H1 (cell line): Measurements from ENCODE around the genes C17orf49 and DLG4.

- RRBS = no CpG with 5 or more reads among the region's 7 CpGs
CAGE:
- cytosol, long polyA plus RNA = no peak
- long polyA plus RNA = no peak
- nucleus, long polyA plus RNA = no peak
Measured at GRCh38 chr17:5432317-5433516, 6.2 kb downstream of the C1QBP start.

DNA sequence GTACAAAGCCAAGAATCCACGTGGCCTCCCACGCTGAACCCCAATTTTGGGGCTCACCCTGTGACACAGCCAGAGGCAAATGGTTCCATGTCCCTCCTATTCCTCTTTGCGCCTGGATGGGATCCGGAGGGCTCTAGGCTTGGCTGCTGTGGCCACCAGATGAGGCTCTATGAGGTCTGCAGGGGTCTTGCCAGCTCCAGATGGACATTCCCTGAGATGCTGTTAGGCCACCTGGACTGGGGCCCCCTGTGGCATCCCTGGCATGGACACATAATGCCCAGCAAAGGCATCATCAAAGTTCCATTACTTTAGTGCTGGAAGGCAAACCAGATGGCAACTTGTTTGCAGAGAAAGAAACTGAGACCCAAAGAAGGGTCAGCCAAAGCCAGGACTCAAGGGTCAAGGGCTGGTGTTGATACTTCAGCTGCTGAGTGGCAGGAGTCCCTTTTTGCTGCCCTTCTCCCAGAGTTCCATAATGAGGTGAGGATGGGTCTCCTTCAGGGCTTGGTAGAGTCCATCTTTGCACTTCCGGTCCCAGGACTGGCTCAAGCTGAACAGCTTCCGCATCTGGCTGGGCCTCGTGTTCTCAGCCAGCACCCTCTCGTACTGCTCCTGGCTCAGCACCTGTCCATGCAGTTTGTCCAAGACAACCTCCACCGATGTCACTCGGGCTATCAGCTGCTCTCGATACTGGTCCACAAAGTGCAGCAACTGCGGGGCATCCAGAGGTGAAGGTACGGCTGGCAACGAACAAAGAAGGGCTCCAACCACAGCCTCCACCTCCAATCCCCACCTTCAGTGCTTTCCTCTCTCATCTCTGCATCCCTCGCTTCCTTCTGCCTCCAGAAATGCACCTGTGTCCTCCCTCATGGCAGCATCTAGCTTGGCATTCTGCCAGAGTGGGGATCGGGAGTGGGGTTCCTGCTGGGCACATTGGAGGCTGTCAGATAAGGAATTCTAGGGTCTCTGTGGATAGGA is 13.8 kb upstream of the ENSG00000286190 start:
- RRBS = no CpG with 5 or more reads among the region's 16 CpGs
CAGE:
- cytosol, long polyA plus RNA = no peak
- long polyA plus RNA = no peak
- nucleus, long polyA plus RNA = no peak

GRCh38 chr17:5583459-5584209 is 675 bp downstream of the NLRP1 start:
- RRBS = no CpG with 5 or more reads among the region's 17 CpGs
CAGE:
- cytosol, long polyA plus RNA = no peak
- long polyA plus RNA = no peak
- nucleus, long polyA plus RNA = no peak

DNA sequence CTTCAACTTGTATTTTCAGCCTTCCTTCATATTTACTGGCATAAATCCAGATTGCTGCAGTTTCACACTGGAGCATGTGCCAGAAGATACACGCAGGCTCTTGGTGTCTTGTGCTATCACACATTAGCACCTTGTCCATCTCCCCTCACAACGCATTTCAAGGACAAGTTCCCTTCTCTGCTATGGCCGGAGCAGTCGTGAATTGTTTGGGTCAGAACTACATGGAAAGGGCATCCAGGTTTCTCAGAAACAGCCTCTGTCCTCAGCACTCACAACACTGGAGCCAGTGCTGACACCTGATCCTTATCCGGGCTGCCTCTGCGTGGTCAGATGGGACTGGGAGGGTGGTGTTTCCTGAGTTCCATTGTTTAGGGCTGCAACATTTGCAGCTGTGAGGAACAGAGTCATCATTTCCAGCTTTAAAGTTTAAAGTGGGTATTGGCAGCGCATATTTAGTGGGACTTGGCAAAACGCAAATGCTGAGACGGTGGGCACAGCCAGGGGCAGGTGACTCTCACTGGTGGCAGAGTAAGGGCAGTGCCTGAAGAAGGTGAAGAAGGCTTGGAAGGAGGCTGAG is 28.2 kb downstream of the WSCD1 start:
- RRBS = 100% methylated on average over 2 of the region's 9 CpGs
CAGE:
- cytosol, long polyA plus RNA = no peak
- long polyA plus RNA = no peak
- nucleus, long polyA plus RNA = no peak

GRCh38 chr17:6452763-6453682 is 8.8 kb downstream of the PIMREG start:
- RRBS = no CpG with 5 or more reads among the region's 6 CpGs
CAGE:
- cytosol, long polyA plus RNA = no peak
- long polyA plus RNA = no peak
- nucleus, long polyA plus RNA = no peak

DNA sequence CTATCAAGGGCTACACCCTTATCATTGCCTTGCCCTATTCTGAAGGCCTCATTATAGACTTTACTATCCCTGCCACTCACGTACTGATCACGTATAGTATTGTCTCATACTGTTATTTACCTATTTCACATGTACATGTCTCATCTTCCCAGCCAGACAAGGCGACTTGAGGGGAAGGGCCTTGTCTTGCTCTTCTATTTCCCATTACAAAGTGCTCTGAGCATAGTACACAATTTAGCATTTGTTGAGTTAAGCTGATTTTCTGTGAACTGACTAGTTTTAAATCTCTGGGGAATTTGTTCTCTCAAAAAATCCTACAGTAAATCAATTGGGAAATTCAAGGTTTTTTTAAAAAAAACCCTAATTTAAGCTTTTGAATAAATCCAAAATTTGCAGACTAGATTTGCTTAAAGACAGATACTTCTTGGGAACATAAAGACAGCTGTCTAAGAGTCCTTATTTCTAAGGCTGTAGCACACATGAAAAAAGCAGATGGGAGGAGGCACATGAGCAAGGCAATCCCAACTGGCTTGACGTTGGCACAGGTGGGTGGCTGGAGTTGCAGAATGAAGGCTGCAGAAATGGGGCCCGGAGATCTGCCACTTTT is 4.6 kb downstream of the KIAA0753 start:
- RRBS = no CpG with 5 or more reads among the region's 5 CpGs
CAGE:
- cytosol, long polyA plus RNA = no peak
- long polyA plus RNA = no peak
- nucleus, long polyA plus RNA = no peak

DNA sequence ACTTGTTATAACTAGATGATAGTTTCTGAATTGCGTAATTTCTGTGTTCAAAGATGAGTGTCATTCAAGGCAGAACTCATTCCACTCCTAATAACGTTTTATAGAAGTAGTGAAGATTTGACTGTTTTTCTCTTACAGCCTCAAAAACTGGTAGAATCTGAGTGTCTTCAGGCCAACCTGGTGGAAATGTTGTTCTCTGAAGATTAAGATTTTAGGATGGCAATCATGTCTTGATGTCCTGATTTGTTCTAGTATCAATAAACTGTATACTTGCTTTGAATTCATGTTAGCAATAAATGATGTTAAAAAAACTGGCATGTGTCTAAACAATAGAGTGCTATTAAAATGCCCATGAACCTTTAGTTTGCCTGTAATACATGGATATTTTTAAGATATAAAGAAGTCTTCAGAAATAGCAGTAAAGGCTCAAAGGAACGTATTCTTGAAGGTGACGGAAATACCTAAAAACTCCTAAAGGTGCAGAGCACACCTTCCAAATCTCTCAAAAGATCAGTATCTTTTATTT is 2.0 kb downstream of the TXNDC17 start:
- RRBS = no CpG with 5 or more reads among the region's 4 CpGs
CAGE:
- cytosol, long polyA plus RNA = no peak
- long polyA plus RNA = start-site peak on the plus strand centred at position 209 of the sequence, 60 bp wide, 221 and 177 reads in 2 replicates
- nucleus, long polyA plus RNA = start-site peak on the plus strand centred at position 209 of the sequence, 60 bp wide, 87 reads

DNA sequence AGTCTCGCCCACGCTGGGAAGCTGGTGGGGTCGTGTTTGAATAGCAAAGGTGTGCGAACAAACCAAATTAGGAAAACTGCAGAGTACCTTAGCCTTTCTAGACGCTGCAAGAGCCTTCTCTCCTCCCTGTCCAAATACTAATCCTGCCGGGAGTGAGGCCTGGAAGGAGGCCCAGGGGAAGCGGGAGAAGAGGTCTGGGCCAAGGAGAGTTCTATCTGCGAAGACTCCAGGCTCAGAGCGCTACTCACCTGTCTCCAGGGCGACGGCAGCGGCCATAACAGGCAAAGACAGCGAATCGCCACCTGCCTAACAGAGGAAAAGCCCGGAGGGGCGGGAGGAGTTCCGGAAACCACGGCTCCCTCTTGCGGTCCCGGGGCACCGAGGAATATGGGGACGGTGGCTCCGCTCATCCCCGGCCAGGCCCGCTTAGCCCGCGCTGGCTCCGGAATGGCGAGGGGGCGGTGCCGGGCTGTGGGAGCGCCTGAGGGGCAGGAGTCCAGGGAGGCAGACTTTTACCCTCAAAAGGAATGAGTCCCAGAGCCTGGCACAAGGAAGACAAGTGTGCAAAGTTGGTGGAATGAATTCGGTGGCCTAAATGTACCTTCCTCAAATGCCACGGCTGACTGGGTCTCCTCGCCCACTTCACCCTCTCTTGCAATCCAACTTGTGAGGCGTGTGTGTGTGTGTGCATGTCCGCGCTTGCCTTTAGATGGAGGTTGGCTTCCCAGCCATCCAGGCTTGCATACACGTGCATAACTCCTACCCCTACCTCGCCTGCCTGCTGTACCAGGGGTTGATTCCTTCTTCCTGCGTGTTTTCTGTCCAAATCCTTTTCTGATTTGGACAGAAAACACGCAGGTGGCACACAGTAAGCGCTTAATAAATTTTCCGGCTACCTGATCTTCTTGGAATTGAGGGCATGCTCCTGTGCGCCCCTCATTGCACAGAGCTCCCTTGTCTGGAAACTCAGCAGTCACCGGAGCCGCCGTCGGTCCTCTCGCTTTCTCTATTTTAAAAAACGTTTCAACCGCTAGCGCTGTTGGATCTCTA is 3.4 kb downstream of the C17orf100 start:
- RRBS = 9% methylated on average over 6 of the region's 53 CpGs
CAGE:
- cytosol, long polyA plus RNA = no peak
- long polyA plus RNA = no peak
- nucleus, long polyA plus RNA = no peak

GRCh38 chr17:6714340-6714605 is 1.1 kb upstream of the SLC13A5 start:
- RRBS = no CpG with 5 or more reads among the region's 5 CpGs
CAGE:
- cytosol, long polyA plus RNA = no peak
- long polyA plus RNA = no peak
- nucleus, long polyA plus RNA = no peak

- RRBS = no CpG with 5 or more reads among the region's 13 CpGs
CAGE:
- cytosol, long polyA plus RNA = no peak
- long polyA plus RNA = no peak
- nucleus, long polyA plus RNA = no peak
Measured at GRCh38 chr17:6756292-6756926, 563 bp downstream of the XAF1 start.

GRCh38 chr17:7011259-7012162 is 913 bp upstream of the RNASEK start:
- RRBS = no CpG with 5 or more reads among the region's 20 CpGs
CAGE:
- cytosol, long polyA plus RNA = no peak
- long polyA plus RNA = no peak
- nucleus, long polyA plus RNA = no peak

DNA sequence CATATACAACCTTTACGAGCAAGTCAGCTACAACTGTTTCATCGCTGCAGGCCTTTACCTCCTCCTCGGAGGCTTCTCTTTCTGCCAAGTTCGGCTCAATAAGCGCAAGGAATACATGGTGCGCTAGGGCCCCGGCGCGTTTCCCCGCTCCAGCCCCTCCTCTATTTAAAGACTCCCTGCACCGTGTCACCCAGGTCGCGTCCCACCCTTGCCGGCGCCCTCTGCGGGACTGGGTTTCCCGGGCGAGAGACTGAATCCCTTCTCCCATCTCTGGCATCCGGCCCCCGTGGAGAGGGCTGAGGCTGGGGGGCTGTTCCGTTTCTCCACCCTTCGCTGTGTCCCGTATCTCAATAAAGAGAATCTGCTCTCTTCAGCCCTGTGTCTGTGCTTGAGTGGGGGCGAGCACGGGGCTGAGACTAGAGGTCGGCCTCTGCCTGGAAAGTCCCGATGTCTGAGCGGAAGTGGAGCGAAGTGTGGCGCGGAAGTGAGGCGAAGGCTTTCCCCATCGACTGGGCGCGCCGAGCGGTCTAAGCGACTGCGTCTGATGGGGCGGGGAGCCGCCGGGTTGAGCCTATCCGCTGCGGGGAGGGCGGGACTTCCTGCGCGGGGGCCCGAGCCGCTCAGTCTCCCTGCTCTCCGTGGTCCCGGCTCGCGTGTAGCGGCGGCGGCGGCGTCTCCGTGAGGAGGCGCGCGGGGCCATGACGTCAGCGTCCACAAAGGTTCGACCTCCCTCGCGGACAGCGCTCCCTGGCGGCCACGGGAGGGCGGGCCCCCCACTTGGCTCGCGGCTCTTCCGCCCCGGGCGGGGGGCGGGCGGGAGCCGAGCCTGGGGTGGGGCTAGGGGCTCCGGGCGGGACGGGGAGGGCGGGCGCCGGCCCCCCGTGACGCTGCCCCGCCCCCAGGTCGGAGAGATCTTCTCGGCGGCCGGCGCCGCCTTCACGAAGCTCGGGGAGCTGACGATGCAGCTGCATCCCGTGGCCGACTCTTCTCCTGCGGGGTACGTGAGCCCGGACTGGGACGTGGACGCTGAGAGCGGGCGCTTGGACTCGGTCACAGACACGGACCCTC is at the start of gene C17orf49:
Gene C17orf49 (plus strand): TSS at position 623 of the 1,068 bp plus-strand sequence.
- RRBS = 3% methylated on average over 39 of the region's 108 CpGs
CAGE:
- cytosol, long polyA plus RNA = start-site peak on the plus strand centred at position 575 of the sequence, 140 bp wide, 2,120 reads; start-site peak on the plus strand centred at position 913 of the sequence, 58 bp wide, 171 reads
- long polyA plus RNA = start-site peak on the plus strand centred at position 308 of the sequence, 5 bp wide, 94 and 93 reads in 2 replicates; start-site peak on the plus strand centred at position 620 of the sequence, 43 bp wide, 1,174 and 873 reads in 2 replicates
- nucleus, long polyA plus RNA = start-site peak on the plus strand centred at position 612 of the sequence, 59 bp wide, 908 reads

DNA sequence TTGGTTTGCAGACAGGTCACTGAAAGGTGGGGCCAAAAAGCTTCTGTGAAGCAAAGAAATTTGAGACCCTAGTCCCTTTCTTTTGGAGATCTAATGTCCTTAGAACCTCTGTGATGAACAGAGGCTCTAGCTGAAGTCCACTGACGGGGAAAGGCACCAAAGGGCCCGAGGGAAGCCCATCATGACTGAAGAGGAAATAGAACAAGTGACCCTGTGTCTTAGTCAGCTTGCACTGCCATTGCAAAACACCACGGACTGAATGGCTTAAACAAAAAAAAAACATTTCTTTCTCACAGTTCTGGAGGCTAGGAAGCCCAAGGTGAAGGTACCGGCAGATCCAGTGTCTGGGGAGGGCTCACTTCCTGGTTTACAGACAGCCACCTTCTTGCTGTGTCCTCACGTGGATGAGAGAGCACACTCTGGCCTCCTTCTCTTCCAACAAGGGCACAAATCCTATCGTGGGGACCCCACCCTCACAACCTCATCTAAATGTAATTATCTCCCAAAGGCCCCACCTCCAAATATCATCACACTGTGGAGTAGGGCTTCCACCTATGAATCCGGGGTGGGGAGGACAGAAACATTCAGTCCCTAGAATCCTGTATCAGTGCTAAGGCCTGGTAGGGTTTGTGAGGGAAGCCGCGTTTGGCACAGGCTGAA is 24.3 kb upstream of the ASGR2 start:
- RRBS = no CpG with 5 or more reads among the region's 9 CpGs
CAGE:
- cytosol, long polyA plus RNA = no peak
- long polyA plus RNA = no peak
- nucleus, long polyA plus RNA = no peak

DNA sequence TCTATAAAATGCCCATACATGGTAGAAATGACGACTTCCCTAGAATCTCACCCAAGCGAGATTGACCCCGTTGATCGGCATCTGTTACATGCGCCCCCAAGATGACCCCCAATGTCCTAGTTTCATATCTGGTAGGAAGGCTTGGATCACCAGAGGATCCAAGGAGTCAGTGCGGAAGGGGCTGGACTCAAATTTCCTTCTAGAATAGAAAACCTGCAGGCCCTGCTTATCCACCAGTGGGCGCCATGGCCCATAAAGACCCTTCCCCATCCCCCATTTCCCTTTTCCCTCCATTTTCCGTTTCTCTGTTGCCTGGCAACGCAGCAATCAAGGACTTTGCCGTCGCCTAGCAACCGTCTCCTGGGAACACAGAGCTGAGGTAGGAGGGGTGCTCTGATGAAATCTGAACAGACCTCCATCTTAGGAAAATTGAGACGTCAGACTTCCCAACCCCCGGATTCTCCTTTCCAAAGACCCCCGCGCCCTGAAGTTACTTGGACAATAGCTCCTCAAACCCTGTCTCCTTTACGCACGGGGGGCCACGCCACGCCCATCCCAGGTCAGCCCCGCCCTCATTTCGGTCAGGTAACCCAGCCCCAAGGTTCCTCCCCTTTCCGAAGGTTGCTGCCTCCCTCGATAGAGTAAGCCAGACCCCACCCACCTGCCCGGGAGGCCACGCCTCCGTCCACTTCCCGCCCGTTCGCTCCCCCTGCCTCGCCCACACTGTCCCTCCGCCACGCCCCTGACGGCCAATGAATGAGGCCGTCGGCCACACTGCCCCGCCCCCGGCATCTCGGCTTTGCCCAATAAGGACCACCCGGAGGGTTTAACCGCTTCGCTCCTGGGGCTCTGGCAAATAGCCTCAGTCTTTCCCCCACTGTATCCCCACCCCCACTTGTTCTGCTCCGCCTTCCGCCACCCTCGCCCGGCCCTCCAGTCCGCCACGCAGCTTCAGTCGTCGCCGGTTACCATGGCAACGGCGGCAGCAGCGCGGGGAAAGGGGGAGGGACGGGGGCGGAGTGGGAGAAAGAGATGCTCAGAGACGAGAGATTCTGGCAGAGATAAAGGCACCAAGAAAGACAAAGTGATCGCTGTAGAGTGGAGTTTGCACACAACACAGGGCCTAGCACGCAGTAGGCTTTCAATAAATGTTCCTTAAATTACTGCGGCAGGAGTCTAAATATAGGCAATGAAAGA is 3.3 kb downstream of the DLG4 start:
- RRBS = 2% methylated on average over 7 of the region's 61 CpGs
CAGE:
- cytosol, long polyA plus RNA = no peak
- long polyA plus RNA = no peak
- nucleus, long polyA plus RNA = no peak

- RRBS = 2% methylated on average over 4 of the region's 34 CpGs
CAGE:
- cytosol, long polyA plus RNA = start-site peak on the minus strand at chr17:7217188-7217403, 9 reads; start-site peak on the minus strand at chr17:7217597-7217840, 36 reads
- long polyA plus RNA = start-site peak on the minus strand at chr17:7217163-7217234, 14 and 17 reads in 2 replicates
- nucleus, long polyA plus RNA = no peak
Measured at GRCh38 chr17:7217053-7218121, at the start of gene DLG4. Gene DLG4, minus strand, starts transcription at chr17:7217627.

DNA sequence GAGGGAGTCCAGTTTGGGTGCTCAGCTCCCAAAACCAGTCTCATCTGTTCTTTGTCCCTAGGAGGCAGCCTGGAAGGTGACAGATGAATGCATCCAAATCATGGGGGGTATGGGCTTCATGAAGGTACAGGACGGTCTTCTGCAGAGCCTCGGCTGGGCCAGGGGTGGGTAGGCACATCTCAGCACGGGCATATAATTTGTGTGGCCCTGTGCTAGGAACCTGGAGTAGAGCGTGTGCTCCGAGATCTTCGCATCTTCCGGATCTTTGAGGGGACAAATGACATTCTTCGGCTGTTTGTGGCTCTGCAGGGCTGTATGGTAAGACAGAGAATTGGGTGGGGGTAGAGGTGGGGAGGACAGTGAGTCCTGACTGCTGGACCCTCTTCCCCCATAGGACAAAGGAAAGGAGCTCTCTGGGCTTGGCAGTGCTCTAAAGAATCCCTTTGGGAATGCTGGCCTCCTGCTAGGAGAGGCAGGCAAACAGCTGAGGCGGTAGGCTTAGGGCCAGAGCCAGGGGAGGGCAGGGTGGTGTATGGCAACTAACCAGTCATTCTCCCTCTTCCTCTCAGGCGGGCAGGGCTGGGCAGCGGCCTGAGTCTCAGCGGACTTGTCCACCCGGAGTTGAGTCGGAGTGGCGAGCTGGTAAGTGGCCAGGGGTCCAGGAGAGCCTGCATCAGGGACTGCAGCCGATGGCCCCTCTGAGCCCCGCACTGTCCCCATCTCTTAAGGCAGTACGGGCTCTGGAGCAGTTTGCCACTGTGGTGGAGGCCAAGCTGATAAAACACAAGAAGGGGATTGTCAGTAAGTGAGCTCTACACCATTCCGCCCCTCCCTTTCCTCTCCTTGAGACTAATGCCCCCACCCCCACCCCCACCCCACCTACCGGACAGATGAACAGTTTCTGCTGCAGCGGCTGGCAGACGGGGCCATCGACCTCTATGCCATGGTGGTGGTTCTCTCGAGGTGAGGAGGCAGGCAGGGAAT is 4.3 kb downstream of the ACADVL start:
- RRBS = no CpG with 5 or more reads among the region's 24 CpGs
CAGE:
- cytosol, long polyA plus RNA = no peak
- long polyA plus RNA = no peak
- nucleus, long polyA plus RNA = no peak

GRCh38 chr17:7226027-7226905 is 6.5 kb downstream of the ACADVL start:
- RRBS = 91% methylated on average over 7 of the region's 23 CpGs
CAGE:
- cytosol, long polyA plus RNA = no peak
- long polyA plus RNA = no peak
- nucleus, long polyA plus RNA = no peak

DNA sequence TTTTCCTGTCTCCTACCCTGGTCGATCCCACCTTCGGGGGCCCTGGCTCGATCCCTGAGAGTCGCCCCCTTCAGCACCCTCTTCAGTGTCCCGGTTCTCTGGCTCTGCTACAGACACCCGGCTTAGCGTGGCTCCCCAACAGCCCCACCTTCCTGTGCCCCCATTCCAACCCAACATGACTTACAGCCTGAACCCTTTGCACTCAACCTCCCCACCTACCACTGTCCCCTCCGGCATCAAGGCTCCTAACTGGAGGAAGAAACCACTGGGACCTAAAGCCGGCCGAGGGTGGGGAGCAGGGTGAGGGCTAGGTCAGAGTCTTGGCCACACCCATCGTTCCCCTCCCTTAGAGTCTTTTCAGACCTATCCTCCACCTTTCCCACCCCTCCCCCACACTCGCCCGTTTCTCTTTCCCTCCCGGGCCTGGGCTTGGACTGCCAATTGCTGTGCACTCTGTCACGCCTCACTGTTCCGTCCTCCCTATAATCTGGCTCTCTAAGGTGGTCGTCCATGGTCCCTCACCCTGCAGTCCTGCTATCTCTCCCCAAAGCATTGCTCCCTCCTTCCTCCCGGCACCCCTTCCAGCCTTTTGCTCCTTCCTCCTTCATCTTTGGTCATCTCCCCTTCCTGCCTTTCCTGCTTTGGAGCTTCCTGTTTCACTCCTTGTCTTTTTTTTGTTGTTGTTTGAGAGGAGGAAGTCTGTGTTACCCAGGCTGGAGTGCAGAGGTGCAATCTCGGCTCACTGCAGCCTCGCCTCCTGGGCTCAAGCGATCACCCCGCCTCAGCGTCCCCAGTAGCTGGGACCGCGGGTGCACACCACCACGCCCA is 876 bp upstream of the CLDN7 start:
- RRBS = 0% methylated on average over 1 of the region's 26 CpGs
CAGE:
- cytosol, long polyA plus RNA = start-site peak on the minus strand centred at position 257 of the sequence, 23 bp wide, 235 reads
- long polyA plus RNA = no peak
- nucleus, long polyA plus RNA = start-site peak on the minus strand centred at position 244 of the sequence, 62 bp wide, 903 reads

- RRBS = no CpG with 5 or more reads among the region's 3 CpGs
CAGE:
- cytosol, long polyA plus RNA = no peak
- long polyA plus RNA = no peak
- nucleus, long polyA plus RNA = no peak
Measured at GRCh38 chr17:7266089-7266389, 3.8 kb upstream of the CLDN7 start.

- RRBS = 5% methylated on average over 7 of the region's 56 CpGs
CAGE:
- cytosol, long polyA plus RNA = no peak
- long polyA plus RNA = no peak
- nucleus, long polyA plus RNA = no peak
Measured at GRCh38 chr17:7296168-7296968, 1.9 kb upstream of the YBX2 start.